ENCODE data around the genes OR6J1 and OXA1L.

- RRBS, 2 experiments: 80 to 83% methylated on average over 6 of the region's 22 CpGs
Measured at GRCh38 chr14:21522690-21523849, 3.1 kb downstream of the SALL2 start.

DNA sequence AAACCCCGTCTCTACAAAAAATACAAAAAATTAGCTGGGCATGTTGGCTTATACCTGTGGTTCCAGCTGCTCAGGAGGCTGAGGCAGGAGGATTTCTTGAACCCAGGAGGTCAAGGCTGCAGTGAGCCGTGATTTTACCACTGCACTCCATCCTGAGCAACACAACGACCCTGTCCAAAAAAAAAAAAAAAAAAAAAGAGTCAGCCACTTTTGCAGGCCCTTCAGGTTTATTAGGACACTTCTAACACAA lies 269 bp downstream of the OR4E1 start:
- RRBS, 2 experiments: no CpG with 5 or more reads among the region's 3 CpGs

- RRBS, 2 experiments: no CpG with 5 or more reads among the region's 7 CpGs
Measured at GRCh38 chr14:21723968-21724643, 50.5 kb upstream of the OR4E1 start.

DNA sequence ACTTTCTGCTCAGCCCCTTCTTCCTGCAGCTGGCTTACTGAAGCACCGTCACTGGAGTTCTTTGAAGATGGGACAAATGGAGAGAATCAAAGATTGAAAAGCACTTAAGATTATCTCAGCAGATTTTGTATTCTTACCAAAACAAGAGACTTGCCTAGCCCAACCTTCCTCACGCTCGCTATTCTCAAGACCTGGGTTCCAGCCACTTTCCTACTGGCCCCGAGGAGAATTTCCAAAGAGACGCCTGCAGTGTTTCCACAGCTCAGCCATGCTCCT lies 123.5 kb upstream of the OR4E1 start:
- RRBS, 2 experiments: no CpG with 5 or more reads among the region's 5 CpGs

GRCh38 chr14:21999367-21999859 lies 325.8 kb upstream of the OR4E1 start:
- RRBS, 2 experiments: no CpG with 5 or more reads among the region's 3 CpGs

- RRBS, 2 experiments: no CpG with 5 or more reads among the region's 5 CpGs
Measured at GRCh38 chr14:22007196-22007801, 333.7 kb upstream of the OR4E1 start.

DNA sequence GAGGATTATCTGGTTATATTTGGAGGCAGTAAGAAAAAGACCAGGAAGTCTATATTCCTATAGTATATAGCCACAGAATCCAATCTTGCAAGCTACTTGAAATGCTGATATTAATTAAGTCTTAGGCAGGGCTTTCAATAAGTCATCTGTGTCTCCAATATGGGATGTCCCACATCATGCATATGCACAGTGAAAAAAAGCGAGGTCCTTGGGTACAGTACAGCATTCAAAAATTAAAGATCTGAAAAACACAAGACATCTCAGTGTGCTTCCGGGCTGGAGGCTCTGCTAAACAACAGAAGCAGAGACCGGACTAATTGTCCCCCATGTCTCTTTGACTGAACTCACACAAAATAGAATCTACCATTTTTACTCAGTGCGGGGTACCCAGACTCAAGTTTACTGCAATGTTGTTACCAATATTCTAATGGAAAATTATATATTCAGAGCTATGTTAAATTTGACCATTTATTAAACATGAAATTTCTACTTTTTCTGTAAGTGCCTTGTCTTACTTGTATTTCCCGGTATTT lies 155.9 kb downstream of the DAD1 start:
- RRBS, 2 experiments: no CpG with 5 or more reads among the region's 5 CpGs

- RRBS, 2 experiments: no CpG with 5 or more reads among the region's 2 CpGs
Measured at GRCh38 chr14:22460441-22460997, 128.5 kb downstream of the DAD1 start.

DNA sequence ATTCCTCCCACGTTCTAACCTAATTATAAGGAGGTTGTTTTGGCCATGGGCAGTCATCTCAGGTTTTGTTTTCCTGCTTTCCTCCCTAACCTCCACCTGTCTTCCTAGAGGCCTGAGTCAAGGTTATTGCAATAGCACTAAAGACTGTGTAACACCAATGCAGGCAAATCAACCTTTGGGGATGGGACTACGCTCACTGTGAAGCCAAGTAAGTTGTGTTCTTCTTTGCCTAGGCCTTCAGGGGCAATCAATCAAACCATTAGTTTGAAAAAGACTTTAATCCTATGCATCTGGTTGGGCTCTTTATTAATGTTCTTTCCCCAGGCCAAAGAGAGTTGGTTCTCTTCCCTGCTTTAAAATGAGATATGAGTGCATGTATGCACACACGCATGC lies 72.9 kb downstream of the DAD1 start:
- RRBS, 2 experiments: no CpG with 5 or more reads among the region's 3 CpGs

- RRBS, 2 experiments: no CpG with 5 or more reads among the region's 12 CpGs
Measured at GRCh38 chr14:22523988-22525120, 64.7 kb downstream of the DAD1 start.

DNA sequence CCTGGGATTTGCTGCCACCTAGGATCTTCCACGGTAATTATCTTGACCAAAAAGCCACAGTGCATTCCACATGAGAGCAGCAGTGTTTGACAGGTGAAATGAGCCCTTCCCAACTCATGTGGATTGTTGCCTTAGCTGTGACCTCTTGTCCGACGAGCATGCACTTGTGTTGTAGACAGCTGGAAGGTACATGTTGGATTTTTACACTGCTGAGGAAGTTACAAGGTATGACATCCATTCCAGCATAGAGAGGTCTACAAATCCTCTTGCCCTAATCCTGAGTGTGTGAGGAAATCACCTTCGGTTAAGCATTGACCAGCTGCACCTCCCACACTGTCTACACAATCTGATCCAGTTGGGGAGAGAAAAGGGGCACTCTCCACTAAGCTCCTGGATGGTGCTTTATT lies at the start of gene OR6J1:
Gene OR6J1 (minus strand): TSS at position 209 of the 407 bp plus-strand sequence.
- RRBS, 2 experiments: no CpG with 5 or more reads among the region's 4 CpGs

GRCh38 chr14:22765958-22766814 lies at the start of gene OXA1L:
Gene OXA1L, plus strand, starts transcription at chr14:22766688.
- RRBS, 2 experiments: 2 to 4% methylated on average over 1 to 5 of the region's 36 CpGs

DNA sequence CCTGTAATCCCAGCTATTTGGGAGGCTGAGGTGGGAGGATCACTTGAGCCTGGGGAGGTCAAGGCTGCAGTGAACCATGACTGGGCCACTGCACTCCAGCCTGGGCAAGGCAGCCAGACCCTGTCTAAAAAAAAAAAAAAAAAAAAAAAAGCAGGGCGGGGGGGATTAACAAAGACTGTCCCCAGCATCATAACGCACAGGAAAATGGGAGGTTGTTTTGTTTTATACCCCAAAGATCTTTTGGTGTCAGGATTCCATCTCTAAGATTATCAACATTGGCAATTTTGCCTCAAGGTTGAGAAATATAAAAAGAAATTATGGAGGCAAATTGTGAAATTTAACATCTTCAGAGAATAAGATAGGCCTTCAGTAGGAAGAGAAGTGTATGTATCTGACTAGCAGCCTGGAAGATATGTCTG lies 10.5 kb downstream of the OXA1L start:
- RRBS, 2 experiments: no CpG with 5 or more reads among the region's 2 CpGs

- RRBS, 2 experiments: no CpG with 5 or more reads among the region's 7 CpGs
Measured at GRCh38 chr14:22817802-22818426, 2.7 kb upstream of the SLC7A7 start.

- RRBS, 2 experiments: no CpG with 5 or more reads among the region's 17 CpGs
Measured at GRCh38 chr14:22845049-22845604, 8.7 kb downstream of the MMP14 start.

DNA sequence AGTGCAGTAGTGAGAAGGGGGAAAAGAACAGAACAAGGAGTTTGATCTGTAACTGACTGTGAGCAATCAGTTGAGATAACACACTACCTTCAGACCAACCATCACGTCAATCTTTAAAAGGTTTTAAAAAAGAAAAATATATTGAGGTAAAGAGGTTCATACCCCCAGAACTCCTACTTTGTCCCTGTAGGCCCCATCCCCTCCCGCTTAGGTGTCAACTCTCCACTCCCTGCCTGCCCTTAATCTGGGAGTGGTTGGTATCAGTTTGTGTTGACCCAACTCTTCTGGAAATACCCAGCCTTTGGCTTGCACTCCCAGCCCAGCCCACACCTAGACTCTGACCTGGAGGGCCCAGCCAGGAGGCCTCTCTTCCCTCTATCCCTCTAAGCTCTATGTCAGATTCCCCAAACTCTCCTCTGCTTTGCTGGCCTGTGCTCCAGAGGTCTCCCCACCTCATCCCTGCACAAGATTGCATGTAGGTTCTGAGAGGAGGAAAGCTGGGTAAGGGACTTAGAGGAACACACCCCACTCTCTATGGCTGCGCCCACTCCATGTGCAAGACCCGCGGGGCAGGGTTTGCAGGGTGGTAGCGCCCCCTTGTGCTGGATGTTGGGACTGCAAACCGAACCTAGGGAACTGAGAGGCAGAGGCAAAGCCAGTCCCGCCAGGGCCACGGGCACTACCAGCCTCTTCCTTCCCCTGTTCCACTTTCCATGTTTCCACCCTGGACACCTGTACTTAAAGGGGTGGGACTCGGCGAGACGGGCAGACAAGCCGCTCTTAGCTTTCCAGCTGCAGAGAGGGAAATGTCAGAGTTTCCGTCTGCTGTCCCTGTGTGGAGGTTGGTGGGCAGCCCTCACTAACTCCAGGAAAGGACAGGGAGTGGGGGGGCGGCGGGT lies 16.5 kb downstream of the MMP14 start:
- RRBS, 2 experiments: no CpG with 5 or more reads among the region's 16 CpGs

DNA sequence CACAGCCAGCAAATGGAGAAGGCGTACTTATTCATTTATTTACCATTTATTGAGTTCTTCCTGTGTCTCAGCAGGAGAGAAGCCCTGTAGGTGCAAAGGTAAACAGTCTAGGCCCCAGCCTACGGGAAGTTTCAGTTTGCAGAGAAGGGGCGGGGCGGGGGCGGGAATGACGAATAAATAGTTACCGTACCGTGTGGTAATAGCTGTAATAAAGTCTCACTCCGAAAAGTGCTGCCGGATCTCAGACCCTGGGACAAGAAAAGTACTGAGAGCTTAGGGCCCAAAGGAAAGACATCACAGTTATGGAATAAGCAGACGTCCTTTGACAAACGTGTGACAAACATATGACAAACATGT lies 355 bp upstream of the LRP10 start:
- RRBS, 2 experiments: no CpG with 5 or more reads among the region's 12 CpGs

DNA sequence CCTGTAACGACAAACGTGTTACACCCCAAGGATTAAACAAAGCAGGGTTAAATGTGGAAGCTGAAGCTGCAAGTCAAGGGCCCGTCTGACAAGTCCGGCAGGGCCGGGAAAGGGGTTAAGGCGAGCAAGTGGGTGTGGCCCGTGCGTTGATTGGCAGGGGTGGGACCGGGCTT lies 90 bp upstream of the LRP10 start:
- RRBS, 2 experiments: 2% methylated on average over 5 of the region's 9 CpGs

DNA sequence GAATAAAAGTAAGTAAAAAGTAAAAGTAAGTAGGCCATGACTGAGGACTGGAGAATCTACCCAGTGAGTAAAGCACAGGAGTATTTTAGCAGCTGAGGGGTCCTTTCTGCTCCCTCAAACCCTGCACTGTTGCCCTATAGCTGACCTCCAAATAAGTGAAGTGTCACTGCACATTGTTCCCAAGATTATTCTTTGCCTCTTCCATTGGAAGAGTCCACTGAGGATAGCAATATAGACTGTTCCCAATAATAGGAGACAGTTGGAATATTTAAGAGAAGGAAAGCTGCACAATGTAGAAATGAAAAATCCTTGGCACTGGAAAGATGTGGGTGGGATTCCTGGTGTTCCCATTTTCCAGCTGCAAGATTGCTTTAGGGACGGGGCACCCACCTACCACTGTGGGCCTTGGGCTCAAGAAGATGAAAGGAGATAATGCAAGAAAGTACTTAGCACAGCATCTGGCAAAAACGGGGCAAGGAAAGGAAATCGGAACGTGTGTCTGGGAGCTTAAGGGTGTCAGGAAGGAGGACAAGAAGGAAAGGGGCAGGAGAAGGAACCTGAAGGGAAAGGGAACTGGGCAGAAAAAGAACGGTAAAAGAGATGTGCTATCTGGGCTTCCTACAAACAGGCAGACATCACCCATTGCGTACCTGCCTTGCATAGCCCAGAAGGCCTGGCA lies 1.2 kb upstream of the REM2 start:
- RRBS, 2 experiments: no CpG with 5 or more reads among the region's 6 CpGs

DNA sequence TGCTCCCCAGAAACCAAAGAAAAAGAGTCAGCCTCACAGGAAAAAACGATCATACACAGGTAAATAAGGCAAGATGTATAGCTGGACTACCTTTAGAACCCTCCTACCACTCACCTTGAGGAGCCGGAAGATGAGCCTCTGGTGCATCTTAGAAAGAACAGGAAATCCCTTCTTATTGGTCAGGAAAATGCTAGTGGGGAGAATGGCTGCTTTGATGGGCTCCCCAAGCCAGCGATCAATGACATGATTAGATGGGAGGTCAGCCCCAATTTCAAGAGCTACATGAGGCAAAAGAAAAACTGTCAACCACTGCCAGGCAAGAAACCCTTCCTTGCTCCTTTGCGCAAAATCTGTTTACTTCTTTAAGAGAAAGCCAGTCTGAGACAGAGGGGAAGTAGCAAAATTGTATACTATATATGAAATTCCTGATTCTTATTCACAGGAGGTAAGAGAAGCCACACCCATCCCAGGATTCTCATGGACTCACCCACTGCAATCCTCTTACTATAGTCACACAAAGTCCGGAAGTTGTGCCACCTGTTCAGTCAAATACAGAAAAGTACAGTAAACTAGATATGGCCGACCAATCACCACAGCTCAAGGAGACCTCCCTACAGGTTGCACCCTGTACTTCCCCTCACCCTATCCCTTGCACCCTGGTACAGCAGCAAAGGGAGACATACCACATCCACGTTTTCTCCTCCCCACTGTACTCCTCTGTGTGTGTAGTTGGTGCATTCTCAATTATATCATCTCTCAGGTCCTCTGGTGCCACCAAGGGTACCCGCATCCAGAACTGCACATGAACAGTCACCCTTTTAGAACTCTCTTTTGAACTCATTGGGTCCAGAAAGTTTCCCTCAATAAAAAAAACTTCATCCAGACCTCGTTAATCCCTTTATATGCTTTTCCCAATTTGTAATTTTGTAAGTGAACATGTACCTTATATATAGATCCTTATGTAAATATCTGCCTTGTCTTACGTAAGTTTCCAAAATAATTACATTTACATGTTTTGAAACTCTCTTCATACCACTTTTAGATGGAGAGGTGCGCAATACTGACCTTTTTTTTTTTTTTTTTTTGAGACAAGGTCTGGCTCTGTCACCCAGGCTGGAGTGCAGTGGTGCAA lies 2.8 kb downstream of the PRMT5 start:
- RRBS, 2 experiments: no CpG with 5 or more reads among the region's 11 CpGs

Measured in bronchial epithelial cell (primary cell).